ENCODE data around the genes DNAJC11, TNFRSF9 and PARK7.

GRCh38 chr1:6585713-6586240, 6.0 kb downstream of the ZBTB48 start:
- PRO-cap, result no peak
- RAMPAGE, long total RNA, 3 experiments, result no peak in any of the 3 experiments

DNA sequence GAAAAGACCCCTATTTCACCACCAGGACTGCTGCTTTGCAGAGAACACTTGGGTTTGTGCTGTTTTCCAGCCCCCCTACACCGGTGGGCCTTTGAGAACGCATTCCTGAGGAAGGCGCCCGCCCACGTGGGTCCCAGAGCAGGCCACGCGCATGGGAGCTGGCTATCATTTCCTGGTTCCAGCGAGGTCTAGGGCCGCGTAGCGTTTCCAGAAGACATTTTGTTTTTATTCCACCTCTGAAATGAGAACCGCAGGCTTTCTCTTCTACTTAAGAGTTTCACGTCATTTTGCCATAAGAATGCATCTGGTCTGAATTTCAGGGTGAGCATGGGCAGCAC, 1.2 kb upstream of the KLHL21 start:
- PRO-cap, result no peak
- RAMPAGE, long total RNA, 3 experiments, result no peak in any of the 3 experiments

DNA sequence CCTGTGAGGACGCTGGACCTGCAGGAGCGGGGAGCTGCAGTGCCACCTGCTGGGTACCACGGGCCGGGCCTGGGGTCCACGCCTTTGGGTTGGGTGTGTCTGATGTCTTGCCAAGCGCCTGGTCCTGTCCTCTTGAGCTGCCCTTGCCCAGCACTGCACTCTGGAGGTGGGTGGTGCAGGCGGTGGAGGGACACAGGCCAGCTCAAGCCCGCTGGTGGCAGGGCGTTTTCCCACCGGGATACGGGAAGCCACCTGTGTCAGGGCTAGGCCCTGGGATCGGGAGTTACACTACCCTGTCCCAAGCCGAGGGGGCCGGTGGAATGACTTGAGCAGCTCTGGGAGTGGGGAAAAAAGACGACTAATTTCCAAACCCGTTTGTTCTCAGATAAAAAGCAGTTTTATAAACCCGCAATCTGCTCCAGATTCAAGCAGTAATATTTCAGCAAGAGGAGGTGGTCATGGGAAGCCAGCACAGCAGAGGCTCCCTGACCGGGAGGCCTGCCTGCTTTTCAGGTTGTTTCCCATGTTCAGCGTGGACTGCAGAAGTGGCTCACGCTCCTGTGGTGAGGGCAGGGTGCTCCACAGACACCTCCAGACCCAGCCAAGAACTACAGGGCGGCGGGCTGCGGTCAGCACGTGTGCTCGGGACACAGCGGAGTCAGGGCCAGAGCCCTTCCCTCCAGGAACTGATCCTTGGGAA, 10.2 kb downstream of the THAP3 start:
- PRO-cap, result no peak
- RAMPAGE, long total RNA, 3 experiments, result no peak in any of the 3 experiments

DNA sequence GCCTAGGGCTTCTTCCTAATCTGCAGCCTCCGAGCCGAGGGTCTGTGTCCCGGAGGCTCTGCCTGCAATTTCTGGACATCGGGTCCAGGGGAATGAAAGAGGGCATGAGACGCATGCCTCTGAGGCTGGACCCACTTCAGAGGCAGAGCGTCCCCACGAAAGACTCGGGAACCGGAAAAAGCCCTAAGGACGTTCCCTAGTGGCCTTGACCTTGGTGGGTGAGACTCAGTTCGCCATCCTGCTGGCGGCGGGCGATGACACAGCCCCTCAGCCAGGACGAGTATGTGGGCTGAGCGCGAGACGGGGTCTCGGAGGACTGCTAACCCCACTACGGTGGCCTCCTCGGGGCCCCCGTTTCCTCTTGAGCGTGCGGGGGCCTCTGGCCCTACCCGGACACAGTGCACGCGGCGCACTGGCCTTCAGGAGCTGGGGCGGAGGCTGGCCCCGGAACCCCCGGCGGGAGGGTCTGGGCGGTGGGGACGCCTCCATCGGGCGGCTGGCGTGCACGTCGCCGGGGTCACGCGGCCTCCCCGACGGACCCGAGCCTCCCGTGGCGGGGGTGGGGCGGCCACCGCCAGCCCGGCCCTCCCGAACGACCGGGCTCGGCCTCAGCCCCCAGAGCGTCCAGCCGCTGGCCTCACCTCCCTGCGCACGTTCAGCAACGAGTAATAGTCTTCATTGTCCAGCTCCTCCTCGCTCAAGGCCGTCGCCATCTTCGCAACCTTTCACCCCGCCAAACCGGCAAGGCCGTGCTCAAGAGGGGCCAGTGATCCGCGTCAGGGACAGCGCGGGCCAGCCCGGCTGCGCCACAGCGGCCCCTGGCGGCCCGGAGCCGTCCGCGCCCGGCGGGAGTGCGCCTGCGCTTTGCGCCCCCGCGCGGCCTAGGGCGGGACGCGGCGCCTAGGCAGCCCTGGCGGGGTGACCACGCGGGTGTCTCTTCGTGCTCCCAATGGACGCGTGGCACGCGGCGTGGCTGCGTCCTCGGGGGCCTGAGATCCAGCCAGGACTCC, at the start of gene DNAJC11:
TSS of gene DNAJC11 (minus strand) at position 729 of the 1,010 bp plus-strand sequence.
- PRO-cap, result bidirectional peak, plus-strand start at position 875 of the sequence, minus-strand start at position 751 of the sequence
- RAMPAGE, long total RNA, 3 experiments, result start-site peak on the minus strand in 3 of 3 experiments, centred at positions 709 to 726 of the sequence, 150 to 497 reads per replicate

DNA sequence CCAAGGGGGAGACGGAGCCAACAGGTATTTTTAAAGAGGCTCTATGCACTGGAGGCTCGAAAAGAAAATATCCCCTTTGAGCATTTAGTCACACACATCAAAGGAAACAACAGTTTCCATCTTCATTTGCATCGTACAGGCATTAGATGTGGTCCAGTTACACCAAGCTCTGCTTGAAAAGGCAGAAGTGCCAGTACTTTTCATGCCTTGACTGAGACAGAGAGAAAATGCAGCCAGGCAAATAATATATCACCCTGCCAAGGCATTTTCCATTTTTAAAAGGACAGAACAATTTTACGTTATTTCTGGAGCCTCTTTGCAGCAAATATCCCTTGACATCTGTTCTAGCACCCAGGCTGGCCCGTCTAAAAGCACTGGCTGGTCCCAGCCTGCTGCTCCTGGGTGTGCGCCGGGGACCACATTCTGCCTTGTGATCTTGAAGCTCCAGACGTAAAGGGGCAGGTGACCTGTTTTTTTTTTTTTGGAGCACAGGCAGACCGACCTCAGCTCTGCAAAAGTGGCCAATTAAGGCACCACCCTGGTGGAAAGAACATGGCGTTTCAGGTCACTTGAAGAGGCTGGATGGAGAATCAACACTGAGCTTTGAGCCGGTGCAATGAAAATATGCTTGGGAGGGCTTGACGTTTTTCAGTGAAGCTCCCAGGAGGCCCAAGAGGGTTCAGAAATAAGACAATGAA, 13.9 kb upstream of the CAMTA1 start:
- PRO-cap, result no peak
- RAMPAGE, long total RNA, 3 experiments, result no peak in any of the 3 experiments

- PRO-cap, result no peak
- RAMPAGE, long total RNA, 3 experiments, result no peak in any of the 3 experiments
Observed at GRCh38 chr1:7199111-7199564, 413.9 kb downstream of the CAMTA1 start.

- PRO-cap, result no peak
- RAMPAGE, long total RNA, 3 experiments, result no peak in any of the 3 experiments
Observed at GRCh38 chr1:7509845-7510199, 261.3 kb upstream of the VAMP3 start.

DNA sequence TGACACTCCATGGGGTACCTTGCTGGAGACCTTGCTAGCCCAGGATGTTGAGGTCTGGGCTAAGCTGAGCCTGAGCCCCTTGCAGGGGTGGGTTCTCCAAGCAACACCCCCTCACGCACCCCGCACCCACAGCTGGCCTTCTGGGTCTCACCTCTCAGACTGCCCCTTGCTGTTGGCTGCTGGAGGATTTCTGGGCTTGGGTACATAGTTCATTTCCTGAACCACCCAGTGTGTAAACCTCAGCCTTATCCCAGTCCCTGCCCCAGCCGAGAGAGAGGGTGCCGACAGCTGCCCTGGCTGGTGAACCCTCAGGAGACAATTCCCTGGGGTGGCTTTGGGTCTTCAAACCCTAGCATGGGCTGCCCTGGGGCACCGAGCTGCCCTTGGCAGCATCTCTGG, 92.4 kb upstream of the VAMP3 start:
- PRO-cap, result no peak
- RAMPAGE, long total RNA, 3 experiments, result no peak in any of the 3 experiments

DNA sequence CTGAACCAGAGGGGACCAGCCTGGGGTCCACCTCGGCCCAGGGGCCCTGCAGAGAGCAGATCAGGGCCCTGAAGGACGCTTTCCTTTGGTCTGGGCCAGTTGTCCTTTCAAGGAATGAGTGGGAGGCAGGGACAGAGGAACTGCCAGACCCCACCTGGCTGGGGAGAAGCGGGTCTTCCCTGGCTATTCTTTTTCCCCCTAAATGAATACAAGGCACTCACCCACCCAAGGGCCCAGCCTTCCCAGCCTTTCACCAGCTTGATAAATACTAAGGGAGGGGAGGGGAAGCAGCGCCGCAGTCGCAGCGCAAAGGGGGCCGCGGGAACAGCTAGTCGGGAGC, 91.3 kb upstream of the VAMP3 start:
- PRO-cap, result no peak
- RAMPAGE, long total RNA, 3 experiments, result no peak in any of the 3 experiments

- PRO-cap, result no peak
- RAMPAGE, long total RNA, 3 experiments, result no peak in any of the 3 experiments
Observed at GRCh38 chr1:7940540-7941246, at the start of gene TNFRSF9. Gene TNFRSF9, minus strand, starts transcription at chr1:7940839.

DNA sequence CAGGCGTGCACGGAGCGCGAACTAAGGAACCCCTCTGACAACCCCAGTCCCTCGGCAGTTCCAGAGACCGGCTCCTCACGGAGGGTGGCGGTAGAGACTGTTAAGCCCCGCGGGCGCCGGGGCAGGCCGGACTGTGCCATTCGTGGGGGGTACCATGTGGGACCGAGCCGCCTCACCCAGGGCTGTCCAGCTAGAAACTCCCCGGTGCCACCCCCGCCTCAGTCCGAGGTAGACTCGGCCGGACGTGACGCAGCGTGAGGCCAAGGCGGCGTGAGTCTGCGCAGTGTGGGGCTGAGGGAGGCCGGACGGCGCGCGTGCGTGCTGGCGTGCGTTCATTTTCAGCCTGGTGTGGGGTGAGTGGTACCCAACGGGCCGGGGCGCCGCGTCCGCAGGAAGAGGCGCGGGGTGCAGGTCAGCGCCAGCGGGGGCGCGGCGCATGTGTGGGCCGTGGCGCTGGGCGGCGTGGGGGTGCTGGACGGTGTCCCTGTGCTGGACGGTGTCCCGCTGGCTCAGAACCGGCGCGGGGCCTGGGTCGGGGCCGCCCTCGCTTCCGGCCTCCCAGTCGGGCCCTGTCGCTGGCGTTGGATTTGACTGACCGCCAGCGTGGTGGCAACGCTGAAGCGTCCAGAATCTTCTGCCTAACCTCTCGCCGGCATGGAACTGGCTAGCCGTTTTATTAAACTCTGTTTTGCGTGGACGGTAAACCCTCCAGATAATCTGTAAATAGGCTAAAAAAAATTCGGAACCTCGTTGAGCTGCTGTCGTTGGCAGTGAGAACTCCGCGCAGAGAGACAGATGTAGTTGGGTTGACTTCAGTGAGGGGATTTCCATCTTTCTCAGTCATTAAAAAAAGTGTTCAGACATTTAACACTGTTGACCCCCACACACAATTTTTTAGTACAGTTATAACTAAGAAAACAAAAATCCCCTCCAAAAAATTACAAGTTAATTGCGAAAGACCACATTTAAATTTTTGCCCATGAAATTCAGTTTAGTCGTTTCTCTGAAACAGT, at the start of gene PARK7:
TSS of gene PARK7 (plus strand) at position 329 of the 1,013 bp plus-strand sequence.
- PRO-cap, result bidirectional peak, plus-strand start at position 298 of the sequence, minus-strand start at position 76 of the sequence
- RAMPAGE, long total RNA, 3 experiments, result start-site peak on the plus strand in 3 of 3 experiments, centred at positions 323 to 333 of the sequence, 2,534 to 5,610 reads per replicate

DNA sequence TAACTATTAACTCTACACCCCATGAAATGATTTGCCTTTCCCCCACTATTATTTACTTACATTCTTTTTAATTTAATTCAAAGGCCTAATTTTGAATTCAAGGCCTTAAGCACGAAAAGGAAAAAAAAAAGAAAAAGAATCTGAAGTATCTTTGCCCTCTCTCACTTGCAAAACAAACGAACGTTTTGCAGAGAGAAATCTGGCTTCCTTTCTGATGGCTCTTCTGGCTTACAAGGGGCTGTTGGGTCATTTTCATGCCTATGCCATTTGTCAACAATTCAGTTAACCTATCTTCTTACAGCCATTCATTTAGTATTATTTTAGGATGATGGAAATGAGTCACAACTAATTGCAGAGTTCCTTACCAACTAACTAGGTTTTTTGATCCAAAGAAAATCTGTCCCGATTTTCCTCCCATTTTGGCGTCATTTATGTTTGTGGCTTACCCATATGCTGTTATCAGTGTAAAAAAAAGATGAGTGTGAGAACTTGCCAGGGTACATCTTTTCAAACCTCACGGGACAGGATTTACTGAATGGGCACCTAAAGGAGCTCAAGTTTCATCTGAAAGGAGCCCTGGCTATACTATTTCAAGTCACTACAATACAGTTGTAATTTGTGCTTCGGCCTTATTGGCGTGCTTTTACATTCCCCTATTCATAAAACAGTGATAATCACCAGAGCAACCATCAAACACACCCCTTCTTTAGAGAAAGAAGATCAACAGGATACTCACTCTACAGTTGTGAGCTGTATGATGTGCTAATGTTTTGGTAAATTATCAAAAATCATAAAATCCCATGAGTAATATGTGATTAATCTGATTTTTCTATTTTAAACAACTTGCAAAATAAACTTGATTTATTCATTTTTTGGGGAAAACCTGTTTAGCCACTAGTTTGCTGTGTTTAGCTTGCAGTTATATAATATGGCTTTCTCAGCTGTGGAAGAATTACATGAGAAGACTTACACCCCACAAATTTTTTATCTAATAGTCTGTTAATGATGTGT, 2.0 kb upstream of the ERRFI1 start:
- PRO-cap, result unidirectional peak, minus-strand start at position 232 of the sequence
- RAMPAGE, long total RNA, 3 experiments, result no peak in any of the 3 experiments

- PRO-cap, result no peak
- RAMPAGE, long total RNA, 3 experiments, result no peak in any of the 3 experiments
Observed at GRCh38 chr1:8083343-8084707, 57.7 kb upstream of the ERRFI1 start.

DNA sequence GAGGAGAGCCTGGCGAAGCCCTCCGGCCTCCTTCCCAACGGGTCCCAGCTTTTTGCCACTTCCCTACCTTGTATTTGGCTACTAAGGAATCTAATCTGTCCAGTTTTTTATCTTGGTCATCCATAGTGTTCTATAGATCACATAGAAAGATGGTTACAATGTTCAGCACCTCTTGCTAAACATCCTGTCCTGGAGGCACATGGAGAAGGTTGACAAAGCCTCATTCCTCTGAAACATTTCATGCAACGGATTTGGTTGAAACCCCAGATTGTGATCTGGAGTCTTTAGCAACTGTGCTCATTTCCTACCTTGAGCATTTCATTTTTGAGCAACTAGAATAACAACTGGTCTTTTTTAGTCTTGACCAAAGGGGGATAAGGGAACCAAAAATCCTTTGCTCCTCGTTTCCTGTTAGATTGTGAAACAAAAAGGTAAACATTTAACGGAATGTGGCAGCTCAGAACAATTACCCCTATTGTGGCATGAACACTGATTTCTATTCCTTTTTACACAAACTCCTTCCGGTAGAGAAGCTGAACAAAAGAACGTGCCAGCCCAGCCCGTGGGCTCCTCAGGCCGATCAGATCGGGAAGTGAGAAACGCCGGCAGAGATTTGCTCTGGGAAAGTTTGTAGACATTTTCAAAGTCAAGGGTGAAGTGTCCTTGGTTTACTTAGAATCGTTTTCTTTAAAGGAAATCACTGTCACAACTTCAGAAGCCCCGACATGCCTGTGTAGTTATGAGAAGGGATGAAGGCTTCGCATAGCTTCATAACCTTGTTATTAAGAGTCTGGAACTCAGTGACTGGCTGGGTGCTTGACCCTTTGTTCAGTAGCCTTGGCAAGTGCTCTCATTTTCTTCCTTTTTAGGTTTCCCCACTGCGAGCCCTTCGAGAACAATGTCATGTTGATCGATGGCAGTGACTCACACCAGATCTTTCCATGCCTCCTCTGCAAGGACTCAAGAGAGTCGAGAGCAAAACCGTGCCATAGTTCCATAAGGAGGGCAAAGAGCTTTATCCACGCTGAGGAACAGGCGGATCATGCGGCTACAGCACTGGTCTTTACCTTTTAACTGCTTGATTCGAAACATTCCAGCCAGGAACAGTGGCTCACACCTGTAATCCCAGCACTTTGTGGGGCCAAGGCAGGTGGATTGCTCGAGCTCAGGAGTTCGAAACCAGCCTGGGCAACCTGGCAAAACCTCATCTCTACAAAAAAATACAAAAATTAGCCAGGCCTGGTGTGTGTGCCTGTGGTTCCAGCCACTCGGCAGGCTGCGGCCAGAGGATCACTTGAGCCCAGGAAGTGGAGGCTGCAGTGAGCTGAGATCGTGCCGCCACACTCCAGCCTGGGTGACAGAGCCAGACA, 95.0 kb upstream of the ERRFI1 start:
- PRO-cap, result no peak
- RAMPAGE, long total RNA, 3 experiments, result no peak in any of the 3 experiments

DNA sequence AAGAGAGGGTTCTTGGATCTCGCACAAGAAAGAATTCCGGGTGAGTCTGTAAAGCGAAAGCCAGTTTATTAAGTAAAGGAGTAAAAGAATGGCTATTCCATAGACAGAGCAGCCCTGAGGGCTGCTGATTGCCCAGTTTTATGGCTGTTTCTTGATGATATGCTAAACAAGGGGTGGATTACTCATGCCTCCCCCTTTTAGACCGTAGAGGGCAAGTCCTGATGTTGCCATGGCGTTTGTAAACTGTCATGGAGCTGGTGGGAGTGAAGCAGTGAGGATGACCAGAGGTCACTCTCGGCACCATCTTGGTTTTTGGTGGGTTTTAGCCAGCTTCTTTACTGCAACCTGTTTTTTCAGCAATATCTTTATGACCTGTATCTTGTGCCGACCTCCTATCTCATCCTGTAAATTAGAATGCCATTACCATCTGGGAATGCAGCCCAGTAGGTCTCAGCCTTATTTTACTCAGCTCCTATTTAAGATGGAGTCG, 96.6 kb upstream of the ERRFI1 start:
- PRO-cap, result no peak
- RAMPAGE, long total RNA, 3 experiments, result no peak in any of the 3 experiments

DNA sequence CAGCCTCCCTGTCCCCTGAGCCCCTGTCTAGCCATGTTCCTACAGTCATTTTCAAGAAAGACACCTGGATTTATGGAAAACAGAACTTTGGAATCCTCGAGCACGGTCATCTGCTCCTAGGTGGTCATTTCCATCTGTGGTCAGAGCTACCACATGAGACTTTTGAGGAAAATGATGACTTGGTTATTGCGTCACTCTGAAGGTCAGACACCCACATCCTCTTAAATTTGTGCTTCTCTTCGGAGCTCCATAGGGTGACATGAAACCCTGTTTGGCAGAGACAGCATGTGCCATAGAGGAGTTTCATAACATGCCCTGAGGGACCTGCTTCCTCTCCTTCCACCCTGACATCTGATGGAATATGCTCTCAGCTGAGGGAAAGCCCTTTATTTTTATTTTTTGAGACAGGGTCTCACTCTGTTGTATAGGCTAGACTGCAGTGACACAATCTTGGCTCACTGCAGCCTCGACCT, 99.2 kb upstream of the SLC45A1 start:
- PRO-cap, result unidirectional peak, minus-strand start at position 136 of the sequence
- RAMPAGE, long total RNA, 3 experiments, result no peak in any of the 3 experiments

- PRO-cap, result no peak
- RAMPAGE, long total RNA, 3 experiments, result no peak in any of the 3 experiments
Observed at GRCh38 chr1:8263584-8264107, 54.3 kb upstream of the SLC45A1 start.

DNA sequence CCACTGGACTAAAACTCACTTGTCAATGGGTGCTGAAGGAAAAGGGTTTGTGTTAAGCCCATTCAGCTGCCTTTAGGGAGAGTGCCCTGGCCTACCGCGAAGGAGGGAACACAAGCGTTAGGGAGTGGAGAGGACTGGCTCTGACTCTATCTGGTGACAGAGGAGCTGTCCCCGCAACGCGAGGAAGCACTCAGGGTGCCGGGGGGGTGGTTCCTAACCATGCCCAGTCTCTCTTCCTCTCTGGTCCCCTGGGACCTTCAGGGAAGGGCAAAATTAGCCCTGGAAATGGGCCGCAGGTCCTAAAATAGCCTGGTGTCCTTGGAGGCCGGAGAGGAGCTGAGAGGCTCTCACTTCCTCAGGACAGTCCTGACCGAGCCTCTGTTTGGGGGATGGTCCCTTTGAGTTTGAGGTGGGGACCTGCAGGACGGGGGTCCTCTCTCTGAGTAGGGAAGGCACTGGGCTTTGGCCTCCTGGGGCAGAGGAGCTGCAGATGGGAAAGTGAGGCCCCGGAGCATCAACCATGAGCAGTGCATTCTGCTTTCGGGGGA, 5.8 kb downstream of the SLC45A1 start:
- PRO-cap, result bidirectional peak, plus-strand start at position 330 of the sequence, minus-strand start at position 152 of the sequence
- RAMPAGE, long total RNA, 3 experiments, result no peak in any of the 3 experiments

DNA sequence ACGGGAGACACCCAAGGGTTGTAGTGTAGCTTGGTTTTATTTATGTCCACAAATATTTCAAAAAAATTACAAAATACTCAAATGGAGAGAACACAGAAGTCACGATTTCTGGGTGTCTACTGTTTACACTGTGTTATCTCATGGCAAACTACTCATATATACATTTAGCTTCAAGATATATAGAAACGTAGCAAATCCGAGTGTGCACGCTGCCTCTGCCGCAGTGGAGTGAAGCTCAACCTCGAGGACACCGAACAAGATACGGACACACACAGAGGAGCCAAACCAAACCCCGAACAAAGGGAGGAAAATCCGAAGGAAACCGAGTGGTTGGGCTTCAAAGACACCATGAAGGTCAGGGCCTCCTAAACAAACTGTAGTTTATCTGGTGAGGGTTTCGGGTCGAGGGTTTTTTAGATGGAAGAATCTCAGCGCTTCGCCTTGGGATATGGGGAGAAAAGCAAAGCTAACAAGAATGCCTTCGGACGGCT, 34.5 kb downstream of the SLC45A1 start:
- PRO-cap, result no peak
- RAMPAGE, long total RNA, 3 experiments, result no peak in any of the 3 experiments

DNA sequence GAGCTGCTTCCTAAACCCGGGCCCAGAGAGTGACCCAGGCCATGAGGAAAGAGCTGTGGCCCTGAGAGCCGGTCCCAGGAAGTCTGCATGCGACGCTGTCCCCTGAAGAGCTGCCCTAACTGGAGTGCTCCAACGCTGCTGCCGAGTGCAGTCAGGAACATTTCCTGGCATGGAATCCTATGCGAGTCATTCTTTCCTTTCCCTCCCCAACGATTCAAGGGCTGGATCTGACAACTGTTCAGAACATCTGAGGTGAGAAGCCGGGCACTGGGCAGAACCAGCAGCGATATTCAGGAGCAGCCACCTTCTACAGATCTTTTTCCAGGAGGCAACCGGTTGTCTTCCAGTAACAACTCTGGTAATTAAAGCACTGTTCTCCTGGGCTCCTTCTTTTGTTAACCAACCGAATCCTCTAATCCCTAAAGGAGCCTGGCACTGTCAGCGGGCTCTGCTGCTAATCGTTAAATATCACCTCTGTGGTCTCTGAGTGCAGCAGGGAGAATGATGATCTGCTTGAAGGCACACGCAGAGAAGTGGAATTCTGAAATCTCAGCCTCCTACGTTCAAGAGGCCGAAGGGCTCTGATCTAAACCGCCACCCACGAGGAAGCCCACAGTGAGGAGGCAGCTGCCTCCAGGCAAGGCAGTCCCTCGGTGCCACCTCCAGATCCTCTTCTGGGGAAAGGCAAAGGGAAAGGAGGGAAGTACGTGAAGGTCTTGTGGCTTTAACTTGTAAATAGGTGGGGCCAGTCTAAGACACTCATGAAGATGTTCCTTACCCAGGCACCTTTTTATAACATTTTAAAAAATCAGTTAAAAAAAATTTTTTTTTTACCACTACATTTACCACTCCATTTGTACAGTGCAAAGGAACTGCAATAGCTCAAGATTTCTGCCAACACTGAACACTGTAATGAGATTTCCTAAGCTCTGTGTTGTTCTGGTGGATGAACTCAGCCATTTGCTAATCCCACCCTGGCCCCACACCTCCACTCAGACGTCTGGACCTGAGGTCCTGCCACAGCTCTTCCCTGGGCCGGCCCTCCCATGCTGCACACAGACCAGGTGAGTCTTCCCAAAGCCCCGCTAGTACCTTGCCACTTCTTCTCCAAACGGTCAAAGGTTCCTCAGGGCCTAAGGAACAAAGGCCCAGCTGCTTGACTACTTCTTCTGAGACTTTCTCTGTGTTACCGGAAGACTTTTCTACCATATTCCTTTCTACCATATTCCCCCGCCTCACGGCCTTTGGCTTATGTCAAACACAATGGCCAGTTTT, 56.1 kb downstream of the SLC45A1 start:
- PRO-cap, result bidirectional peak, plus-strand start at position 255 of the sequence, minus-strand start at position 121 of the sequence; unidirectional peak, plus-strand start at position 615 of the sequence
- RAMPAGE, long total RNA, 3 experiments, result no peak in any of the 3 experiments

All from gastrocnemius medialis (tissue), 3 donors.